Placental epithelial cell (primary cell): ENCODE measurements around a stretch of chr13.

GRCh38 chr13:109769511-109769791 lies 16.9 kb downstream of the IRS2 start:
- CAGE, long polyA plus RNA, result no peak

GRCh38 chr13:109785087-109785437 lies 1.3 kb downstream of the IRS2 start:
- CAGE, long polyA plus RNA, result no peak

GRCh38 chr13:109785438-109786419 lies 654 bp downstream of the IRS2 start:
- CAGE, long polyA plus RNA, result no peak

DNA sequence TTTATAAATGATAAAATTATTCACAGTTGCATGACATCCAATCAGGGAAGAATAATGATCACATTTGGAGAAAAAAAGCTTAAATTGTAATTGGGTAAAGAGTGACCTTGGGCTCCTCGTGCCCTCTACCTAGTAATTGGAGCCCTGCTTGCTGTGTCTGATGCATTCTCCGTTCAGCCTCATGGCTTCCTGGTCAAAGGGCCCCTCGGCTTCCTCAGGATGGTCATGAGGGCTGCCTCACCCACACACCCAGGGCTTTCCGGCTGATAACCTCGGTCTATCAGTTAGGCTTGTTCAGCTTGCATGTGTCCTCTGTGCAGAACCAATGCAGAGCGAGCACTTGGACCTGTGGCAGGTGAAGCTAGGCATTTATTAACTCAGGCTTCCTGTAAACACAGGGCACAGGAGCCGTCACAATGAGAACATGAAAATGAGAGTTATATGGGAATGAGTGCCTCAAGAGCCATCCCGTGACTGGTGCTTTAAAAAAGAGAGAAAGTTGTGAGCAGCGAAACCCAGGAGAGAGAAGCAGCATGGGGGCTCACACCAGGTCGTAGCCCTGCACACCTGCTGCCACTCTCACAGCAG lies 50.2 kb upstream of the IRS2 start:
- CAGE, long polyA plus RNA, result no peak

- CAGE, long polyA plus RNA, result no peak
These were observed 93.1 kb downstream of the COL4A1 start for GRCh38 chr13:110213844-110214221.

DNA sequence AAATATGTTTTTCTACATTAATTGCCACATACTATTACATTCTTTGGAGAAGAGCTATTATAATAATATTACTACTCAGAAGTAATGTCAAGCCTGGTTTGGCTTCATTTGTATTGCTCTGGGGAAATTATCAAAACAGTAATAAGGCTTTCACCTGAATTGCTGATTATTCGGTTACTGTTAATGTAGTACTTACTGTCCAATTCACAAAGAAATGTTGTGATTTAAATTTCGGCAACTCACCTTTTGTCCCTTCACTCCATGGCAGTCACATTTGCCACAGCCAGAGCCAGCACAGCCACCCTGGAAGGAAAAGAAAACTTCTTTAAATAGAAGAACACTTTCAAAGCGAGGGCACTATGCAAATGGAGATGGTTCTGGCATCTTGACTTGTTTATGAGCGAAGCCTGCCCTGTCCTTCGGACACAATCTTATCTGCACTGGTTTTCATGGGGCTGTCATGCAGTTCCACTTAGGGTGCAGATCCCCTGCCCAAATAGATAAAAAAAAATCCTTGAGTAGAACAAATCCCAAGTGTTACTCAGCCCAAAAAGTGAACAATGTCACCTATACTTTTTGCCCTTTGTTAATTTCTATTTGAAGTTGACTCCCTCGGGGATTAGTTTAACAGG lies 64.4 kb downstream of the COL4A1 start:
- CAGE, long polyA plus RNA, result no peak

GRCh38 chr13:110266836-110267460 lies 40.0 kb downstream of the COL4A1 start:
- CAGE, long polyA plus RNA, result no peak

DNA sequence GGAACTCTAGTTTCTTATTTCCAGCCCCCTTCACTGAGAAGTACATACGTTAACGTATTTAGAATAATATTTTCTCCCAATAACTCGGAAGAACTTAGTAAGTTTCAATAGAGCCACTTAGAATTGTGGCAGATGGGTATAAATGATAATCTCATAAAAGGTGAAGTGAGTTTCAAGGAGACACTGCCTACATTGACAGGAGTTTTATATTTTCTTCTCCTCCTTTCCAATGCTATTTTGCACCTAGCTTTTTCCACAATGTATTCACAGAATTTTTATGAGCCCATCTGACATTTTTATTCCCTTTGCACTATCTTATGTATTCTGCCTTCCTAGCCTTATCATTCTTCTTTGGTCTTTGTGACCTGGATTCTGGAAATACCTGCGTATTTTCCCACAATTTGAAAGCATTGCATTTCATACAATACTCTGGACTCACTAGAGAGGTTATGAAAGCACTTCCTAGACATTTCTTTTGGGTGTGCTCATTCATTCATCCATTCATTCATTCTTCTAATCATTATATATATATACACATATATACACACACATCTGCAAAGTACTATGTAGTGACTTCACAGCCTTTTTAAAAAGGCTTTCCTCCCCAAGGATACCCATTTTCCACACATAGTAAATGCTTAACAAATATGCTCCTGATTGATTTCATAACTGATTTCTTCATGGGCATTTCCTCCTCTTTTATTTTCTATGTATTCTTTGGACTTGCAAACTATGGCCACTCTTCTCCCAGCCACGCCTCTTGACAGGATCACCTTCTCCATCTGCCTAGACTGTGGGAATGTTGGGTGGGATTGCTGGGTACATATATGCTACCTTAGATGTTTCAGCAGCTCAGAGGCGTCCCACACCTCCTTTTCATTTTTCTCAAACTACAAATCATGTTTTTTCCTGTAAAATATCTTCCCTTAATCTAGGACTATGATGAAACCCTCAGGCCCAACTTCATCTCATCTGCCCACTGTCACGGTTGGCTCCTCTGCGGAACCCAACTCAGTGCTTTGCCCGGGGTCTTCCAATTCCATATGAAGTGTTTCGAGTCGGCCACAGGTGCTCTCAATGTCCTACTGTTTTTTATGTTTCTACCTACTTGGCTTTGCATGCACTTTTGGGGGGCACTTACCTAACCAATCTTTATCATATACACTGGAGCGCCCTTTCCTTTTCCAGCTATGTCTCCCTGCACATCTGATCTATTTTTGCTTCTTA lies 28.5 kb downstream of the COL4A1 start:
- CAGE, long polyA plus RNA, result no peak

DNA sequence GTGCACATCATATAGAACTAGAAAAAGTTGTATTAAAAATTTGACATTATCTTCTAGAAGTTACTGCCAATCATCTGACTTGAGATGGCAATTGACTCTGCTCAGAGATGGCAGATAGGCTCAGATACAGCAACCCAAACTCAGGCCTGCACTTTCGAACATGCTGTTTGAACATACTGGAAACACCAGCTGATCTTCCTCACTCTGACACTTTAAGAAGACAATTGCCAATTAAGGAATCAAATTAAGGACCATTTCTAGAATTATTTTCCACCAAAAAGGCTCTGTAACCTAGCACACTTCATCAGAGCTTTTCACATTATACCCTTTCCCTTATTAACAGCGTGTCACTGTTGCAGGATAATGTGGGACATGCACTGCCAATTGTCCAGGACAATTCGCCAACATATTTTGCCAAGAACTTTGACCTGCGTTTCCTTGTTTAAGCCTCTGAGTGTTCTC lies 13.5 kb downstream of the COL4A1 start:
- CAGE, long polyA plus RNA, result no peak

DNA sequence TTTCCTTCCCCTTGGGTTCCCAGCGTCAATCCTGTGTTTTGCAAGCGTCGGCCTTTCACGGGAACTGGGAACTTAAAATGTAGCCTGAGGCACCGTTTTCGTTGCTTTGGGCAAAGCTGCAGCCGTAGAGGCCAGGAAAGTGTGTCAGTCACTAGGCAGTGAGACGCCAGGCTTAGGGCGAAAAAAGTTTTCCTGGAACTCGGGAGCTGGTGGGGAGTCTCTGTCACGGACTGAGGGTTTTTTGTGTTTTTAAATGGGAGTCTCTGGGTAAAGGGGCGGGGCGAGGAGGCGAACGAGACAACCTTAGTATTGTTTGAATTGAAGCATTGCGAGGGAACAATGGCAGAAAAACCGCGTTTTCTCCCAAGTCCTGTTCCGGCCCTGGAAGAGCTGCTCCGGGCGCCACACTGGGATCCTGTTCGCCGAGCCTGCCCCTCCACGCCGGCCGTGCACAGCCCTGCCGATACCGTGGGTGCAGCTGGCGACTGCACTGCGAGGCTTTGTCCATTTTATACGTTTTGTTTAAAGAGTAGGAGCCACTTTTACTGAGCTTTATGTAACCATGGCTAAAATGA lies 1.3 kb downstream of the COL4A2 start:
- CAGE, long polyA plus RNA, result no peak

GRCh38 chr13:110308877-110309696 lies 2.0 kb downstream of the COL4A2 start:
- CAGE, long polyA plus RNA, result no peak

GRCh38 chr13:110314921-110315223 lies 7.8 kb downstream of the COL4A2 start:
- CAGE, long polyA plus RNA, result no peak

DNA sequence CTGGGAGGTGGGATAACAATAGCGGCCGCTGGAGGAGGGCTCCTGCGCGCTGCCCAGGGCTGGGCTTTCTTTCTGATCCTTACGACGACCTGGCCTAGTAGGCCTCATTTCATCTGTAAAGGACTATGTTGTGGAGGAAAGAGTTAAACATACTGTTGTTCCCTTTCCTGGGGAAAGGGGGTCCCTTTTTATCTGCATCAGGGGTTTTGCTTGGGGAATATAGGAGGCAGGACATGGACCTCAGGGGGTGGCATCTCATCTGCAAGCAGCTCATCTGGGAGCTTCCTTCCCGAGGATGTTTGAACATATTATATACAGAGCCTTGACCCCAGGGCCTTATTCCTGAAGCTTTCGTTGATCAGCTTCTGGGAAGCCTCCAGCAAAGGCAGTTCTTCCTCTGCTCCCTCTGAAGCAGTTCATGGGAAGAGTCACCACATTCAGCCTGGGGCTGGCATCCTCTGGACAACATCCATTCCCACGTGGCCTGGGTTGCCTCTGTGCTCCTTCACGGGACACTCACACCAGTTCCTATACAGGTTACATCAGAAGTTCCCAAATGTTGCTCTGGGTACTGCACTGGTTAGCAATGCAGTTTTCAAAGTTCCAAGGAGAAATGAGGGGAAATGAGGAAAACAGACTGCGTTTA lies 29.5 kb downstream of the COL4A2 start:
- CAGE, long polyA plus RNA, result no peak

DNA sequence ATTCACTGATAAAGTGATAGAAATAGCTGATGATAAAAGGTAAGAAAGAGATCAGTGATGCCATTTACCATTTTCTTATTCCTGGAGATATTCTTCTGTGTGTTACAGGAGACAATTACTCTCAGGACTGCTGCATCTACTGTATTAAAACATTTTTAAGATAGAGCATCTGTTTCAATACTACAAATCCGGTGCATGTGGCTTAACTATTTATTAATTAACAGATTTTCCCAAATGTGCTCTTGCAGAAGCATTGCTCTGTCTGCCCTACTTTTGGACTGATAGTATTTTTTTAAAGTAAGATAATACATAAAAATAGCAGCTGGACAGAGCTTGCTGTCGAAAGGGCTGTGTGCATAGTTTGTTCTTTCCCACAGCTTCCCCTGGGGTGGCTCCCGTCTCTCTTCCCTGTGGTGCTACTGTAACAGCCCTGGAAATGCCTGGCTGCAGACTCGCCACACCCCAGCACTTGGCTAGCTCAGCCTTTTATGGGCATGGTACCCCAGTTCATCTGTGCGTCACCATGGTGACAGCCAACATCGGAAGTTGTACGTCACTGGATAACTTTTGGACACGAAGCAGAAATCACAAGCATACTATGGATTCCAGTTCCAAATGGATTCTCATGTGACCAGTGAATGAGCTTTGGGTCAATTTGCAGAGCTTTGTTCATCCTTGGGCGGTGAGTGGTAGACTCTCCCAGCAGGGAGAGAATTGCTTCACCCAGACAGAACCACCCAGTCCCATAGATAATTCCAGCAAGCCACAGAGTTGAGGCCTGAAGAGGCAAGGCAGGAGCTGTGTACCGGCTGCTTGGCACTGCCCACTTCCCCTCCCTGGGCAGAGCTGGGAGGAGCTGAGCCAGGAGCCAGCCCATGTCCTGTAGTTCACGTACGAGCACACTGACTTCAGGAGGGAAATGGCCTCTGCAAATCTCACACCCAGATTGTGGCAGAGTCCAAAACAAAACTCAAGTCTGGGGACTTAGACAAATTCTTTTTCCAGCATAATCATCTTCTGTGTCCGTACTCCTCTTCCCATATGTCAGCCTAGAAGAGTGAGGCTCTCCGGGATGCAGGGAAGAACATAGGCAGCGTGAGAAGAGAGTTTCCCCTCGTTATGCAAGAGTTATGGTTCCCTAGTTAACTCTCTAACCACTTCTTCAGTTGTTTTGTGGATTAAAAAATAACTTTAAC lies 54.3 kb downstream of the COL4A2 start:
- CAGE, long polyA plus RNA, result no peak

- CAGE, long polyA plus RNA, result no peak
These were observed 55.9 kb downstream of the COL4A2 start for GRCh38 chr13:110362981-110363483.

DNA sequence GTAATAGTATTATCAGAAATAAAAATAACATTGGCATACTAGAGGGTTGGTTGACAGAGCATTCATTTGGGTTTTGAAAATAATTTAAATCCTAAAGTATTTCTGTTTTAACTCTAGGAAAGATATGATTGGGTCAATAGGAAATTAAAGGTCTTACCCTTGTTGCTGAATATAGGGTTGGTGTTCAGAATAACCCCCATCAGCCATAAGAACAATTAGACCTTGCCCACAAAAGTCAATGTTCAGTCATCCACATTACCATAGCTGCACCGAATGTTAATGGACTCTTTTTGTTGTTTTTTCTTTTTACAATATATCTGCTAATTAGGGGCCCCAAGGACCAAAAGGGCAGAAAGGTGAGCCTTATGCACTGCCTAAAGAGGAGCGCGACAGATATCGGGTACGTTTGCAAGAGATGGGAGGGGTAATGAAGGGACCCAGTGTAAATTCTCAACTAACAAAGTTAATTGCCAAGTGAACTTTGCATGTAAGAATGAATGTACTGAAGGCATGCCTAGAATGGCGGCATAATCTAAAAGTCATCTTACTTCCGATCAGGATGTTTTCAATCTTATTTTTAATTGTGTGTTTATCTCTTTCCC lies 122.6 kb downstream of the COL4A2 start:
- CAGE, long polyA plus RNA, result no peak

- CAGE, long polyA plus RNA, result no peak
These were observed 58.1 kb downstream of the RAB20 start for GRCh38 chr13:110503228-110504099.

DNA sequence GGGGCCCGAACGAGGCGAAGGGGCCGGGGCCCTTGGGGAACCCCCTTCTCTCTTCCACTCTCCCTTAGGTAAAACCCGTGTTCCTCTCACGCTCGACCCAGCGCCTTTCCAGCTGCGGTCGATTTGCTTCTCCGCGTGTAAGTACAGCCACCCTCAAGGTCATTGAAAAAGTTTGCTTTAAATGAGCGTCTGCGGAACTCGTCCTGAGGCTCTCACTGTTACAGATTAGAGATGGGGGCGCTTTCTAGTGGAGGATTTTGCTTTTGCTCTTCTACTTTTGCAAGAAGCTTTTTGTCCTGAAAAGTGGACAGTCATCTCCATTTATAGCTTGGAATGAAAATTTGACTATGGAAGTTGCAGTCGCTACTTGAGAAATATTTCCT lies 464 bp upstream of the RAB20 start:
- CAGE, long polyA plus RNA, result no peak

DNA sequence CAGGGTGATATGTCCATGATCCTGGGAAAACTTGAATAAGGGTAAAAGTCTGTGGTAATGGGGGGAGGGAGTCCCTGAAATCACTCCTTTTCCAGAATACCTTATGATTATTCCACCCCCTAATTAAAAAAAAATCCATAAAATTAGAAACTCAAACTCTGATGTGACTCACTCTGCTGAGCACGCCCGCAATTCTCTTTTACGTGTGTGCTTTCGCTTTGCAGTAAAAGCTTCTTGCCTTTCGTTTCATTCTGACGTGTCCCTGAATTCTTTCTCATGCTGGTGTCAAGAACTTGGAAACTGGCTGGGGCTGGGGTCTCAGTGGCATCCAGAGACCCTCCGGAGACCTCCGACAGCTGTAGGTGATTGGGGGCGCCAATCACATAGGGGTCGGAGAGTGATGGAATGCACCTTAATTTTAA lies 4.2 kb upstream of the NAXD start:
- CAGE, long polyA plus RNA, result no peak

- CAGE, long polyA plus RNA, result no peak
These were observed 27.1 kb downstream of the NAXD start for GRCh38 chr13:110642151-110643150.